ENCODE results near the gene TREML4.

DNA sequence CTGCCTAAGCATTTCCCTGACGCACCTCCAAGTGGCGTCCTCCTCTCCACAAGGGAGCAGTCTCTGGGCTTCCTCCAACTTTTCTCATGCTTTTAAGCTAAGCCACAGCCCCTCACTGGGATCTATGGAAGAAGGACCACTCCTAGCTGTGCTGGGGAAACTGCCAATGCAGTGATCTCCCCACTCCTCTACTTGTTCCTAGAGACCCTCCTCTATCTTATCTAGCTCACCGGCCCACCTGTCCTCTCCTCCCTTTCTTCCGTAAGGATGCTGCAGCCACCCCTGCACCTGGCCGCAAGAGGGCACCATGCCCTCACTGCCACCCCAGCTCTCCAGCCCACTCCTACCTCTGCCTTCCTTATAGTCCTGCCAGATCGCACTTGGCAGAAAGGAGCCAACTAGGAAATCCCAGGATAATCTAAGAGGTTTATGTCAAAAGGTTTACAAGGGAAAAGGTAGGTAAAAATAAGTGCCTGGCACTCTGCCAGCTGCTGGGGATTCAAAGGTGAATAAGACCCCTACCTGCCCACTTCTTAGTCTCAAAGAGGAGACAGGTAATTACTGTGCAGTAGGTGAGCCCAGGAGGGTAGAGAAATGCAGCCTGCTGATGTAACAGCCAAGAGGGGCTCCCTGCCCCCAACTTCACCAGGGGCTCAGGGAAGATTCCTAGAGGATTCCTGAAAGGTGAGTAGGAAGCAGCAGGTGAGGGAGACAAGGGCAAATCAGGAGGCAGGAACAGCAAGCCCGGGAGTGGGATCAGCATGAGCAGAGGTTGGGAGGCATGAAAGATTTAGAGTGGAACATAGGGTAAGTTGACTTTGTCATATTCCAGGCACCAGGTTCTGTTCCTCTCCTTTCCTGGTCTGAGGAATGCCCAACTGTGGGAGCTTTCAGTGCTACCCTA is 258.4 kb downstream of the LRFN2 start:
- PRO-cap, result no peak

GRCh38 chr6:40714566-40715297 is 127.6 kb upstream of the LRFN2 start:
- PRO-cap, result no peak

DNA sequence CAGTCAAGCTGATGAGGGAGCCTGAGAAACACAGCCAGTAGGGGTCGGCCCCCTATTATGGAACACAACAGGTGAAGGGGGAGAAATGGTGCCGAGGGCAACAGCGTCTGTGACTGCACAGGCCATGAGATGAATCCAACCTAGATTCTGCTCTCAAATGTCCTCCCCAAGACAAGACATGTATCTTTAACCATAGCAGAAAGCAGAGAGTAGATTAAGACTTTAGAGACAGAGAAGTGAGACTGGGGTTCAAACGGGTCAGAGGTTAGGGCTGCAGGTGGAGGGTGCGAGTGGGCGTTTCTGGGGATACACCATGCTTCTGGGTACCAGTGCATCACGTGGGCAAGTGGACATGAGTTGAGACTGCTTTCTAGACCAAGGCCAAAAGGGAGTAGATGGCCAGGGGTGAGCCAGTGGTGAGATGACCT is 156.3 kb upstream of the LRFN2 start:
- PRO-cap, result no peak

GRCh38 chr6:41027421-41028304 is 11.4 kb downstream of the UNC5CL start:
- PRO-cap, result unidirectional peak, minus-strand start at chr6:41027853; bidirectional peak, plus-strand start at chr6:41028193, minus-strand start at chr6:41028110

DNA sequence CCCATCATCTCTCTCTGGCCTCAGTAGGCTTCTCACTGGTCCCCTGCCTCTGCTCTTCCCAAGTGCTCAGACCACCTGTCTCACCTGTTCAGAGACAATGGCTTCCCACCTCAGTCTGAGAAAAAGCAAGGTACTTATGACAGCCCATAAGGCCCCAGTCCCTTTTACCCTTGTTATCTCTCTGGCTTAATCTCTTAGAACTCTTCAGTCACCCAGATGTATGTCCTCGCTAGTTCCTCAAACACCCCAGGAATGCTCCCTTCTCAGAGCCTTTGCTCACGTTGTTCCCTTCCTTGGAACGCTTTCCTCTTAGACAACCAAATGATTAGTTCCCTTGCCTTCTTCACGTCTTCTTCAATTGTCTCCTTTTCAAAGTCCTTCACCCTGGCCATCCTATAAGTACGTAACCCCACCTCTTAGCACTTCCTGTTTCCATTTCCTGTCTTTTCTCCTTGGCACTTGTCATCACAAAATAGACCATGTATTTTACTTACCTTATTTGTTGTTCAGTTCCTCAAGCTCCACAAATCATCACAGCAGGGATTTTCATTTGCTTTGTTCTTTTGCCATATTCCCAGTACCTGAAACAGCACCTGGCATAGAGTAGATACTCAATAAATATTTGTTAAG is 1.1 kb upstream of the APOBEC2 start:
- PRO-cap, result no peak

- PRO-cap, result no peak
Observed at GRCh38 chr6:41097349-41098288, 24.8 kb downstream of the NFYA start.

- PRO-cap, result no peak
Observed at GRCh38 chr6:41228075-41228378, at the start of gene TREML4. TREML4 (plus strand) TSS chr6:41228349.

GRCh38 chr6:41426211-41427052 is 91.0 kb downstream of the NCR2 start:
- PRO-cap, result no peak

DNA sequence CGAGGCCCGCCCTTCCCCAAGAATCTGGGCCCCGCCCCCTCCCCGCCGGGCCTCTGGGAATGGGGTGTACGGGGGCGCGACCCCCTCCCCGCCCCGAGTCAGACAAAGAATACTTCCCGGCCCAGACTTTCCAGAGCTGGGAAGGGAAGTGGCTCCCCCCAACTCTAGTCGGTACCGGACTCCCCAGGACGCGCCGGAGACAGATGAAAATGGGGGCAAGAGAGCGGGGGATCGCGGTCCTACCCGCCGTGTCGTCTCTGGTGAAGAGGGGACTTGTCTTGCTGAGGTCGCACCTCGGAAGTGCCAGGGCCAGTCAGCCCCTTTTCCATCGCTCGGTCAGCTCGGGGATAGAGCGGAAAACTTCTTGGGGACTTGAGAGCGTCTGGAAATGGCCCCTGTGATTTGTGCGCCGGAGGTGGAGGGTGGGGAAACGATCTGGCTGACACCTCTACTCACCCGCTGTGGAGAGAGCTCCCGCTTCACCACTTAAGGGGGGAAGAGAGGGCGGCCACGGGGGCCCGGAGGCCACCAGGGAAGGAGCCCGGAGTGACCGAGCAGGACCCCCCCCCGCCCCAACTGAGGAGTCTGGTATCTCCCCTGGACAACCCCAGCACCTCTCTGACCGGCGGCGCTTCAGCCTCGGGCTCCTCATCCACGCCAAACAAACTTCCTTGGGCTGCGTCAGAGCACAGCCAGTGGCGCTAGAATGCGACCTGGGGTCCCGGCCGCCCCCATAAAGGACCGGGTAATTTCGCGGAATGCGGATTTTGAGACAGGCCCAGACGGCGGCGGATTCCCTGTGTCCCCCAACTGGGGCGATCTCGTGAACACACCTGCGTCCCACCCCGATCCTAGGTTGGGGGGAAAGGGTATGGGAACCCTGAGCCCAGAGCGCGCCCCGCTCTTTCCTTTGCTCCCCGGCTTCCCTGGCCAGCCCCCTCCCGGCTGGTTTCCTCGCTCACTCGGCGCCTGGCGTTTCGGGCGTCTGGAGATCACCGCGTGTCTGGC is 1.3 kb downstream of the FOXP4 start:
- PRO-cap, result no peak

GRCh38 chr6:41638943-41639673 is 840 bp downstream of the MDFI start:
- PRO-cap, result bidirectional peak, plus-strand start at chr6:41639362, minus-strand start at chr6:41639069

GRCh38 chr6:41719630-41720328 is 15.6 kb downstream of the TFEB start:
- PRO-cap, result no peak

- PRO-cap, result bidirectional peak, plus-strand start at chr6:41735119, minus-strand start at chr6:41735048
Observed at GRCh38 chr6:41734674-41735268, 637 bp downstream of the TFEB start.

- PRO-cap, result no peak
Observed at GRCh38 chr6:41736076-41736452, 656 bp upstream of the TFEB start.

DNA sequence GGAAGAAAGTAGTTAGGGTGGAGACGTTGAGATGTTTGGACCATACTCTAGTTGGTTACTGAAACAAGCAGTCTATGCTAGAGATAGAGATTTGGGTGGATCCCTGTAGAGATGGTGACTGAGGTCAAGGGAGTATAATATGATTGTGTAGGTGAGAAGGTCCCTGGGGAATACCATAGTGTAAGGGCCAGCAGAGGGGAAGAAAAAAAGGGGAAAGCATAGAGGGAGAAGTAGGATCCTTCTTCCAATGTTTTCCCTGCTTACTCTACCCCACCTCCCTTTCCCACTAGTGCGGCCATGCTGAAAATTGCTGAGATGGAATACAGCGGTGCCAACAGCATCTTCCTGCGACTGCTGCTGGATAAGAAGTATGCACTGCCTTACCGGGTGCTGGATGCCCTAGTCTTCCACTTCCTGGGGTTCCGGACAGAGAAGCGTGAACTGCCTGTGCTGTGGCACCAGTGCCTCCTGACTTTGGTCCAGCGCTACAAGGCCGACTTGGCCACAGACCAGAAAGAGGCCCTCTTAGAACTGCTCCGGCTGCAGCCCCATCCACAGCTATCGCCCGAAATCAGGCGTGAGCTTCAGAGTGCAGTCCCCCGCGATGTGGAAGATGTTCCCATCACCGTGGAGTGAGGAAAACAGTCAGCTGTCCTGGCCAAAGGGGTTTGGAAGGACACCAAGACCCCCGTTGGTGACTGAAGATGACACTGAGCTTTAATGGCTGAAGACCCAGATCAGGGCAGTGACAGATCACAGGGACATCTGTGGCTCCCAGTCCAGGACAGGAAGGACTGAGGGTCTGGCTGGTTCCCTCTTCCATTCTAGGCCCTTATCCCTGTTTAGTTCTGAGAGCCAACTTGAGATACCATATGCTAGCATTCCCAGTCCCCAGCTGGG is 9.3 kb downstream of the CCND3 start:
- PRO-cap, result no peak

DNA sequence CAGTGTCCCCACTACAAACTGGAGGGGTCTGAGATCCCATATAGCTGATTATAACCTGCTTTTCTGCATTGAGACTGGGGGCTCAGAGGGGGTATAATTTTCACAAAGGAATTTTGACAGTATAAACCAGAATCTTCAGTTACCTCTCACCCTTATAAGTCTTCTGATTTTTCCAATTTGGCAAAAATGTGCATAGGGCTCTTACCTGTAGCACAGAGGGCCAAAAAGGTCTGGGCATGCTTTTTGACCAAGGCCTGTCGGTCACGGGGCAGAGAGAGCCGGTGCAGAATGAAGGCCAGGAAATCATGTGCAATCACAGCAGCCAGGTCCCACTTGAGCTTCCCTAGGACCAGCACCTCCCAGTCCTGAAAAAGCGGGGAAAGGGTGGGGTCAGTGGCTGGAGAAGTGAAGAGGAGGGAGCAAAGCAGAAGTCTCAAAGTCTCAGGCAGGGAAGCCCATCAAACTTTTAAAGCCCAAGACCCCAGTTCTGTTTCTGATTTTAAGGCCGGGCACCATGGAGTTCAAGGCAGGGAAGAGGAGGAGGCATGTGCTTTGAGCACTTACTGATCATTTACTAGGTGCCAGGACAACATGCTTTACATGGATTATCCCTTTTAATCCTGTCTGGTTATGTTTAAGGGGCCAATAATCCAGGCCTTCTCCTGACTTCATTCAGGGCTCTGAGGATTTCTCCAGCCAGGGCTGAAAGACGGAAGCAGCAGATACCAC is 4.4 kb downstream of the CCND3 start:
- PRO-cap, result no peak

DNA sequence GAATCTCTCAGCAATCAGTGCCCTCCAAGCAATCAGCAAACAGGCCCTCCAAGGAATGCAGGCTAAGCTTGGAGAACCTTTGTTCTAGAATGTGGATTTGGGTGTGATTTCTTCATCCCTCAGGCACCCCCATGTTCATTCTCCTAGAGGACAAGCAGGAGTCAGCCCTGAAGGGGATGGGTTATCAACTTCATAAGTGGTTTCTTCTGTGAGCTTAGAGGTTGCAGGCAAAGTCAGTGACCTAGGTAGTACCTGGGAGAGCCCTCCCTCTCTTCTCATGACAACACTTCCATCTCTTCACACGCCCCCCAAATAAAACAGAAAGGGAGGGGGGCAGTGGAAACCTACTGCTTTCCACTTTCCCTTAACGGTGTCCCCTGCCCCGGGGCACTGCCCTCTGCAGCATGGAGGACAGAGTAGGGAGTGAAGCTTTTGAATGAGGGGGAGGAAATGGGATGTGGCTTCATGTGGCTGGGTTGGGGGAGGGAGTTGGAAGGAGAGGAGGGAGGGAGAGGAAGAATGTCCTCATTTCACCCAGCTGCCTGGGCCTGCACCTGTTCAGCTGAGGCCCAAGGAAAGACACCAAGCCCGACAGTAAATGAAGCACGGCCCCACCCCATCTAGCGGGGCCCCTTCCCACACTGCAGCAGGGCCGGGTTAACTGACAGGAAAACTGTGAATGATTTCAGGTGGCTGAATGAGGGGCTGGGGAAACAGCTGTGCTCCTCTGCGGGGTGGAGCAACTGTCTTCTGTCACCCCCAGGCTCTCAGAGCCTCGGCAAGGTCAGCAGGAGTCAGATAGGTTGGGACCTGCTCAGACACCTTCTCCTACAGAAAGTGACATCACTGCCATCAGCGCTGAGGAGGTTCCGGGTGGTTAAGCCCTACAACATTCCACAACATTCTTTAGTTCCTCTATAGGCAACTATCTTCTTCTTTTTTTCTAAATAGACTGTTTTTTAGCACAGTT is 40.1 kb upstream of the TAF8 start:
- PRO-cap, result no peak

DNA sequence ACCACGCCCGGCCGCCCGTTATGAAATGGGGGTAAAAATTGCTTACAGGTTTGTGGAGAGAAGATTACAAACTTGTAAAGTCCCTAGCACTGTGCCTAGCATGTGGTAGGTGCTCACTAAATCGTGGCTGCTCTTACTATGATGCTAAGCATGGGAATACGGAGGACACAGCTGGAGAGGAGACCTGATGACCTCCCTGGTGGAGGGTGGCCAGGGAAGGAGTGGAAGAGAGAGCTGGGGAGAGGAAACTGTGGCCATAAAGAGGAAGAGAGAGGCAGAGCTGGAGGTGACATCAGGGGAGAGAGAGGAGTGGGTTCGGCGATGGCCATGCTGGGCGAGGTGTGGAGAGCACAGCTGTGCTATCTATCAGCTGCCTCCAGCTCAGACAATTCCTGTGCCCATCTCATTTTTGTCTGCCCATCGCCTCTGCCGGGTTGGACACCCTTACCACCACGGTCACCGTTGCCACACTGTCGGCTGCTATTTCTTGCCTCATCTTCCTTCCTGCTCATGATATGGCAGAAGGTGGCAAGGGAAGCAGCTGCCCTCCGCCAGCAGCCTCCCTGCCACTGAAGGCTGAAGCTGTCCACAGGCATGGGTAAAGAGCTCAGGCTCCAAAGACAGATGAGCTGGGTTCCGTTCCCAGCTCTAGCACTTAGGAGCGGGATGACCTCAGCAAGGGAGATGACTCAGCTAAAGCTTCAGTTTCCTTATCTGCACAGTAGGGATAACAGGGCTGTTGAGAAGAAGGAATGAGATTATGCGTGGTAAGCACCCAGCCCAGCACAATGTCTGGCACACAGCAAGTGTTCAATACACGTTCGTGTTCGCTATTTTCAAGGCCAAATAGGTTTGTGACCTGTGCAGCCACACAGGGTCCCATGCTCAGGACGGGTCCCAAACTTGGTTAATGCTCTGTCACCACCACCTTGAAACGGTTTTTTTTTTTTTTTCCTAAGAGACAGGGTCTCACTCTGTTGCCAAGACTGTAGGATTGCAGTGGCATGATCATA is 22.0 kb upstream of the TAF8 start:
- PRO-cap, result bidirectional peak, plus-strand start at position 756 of the sequence, minus-strand start at position 571 of the sequence

- PRO-cap, result no peak
Observed at GRCh38 chr6:42030500-42031289, 19.6 kb upstream of the TAF8 start.

DNA sequence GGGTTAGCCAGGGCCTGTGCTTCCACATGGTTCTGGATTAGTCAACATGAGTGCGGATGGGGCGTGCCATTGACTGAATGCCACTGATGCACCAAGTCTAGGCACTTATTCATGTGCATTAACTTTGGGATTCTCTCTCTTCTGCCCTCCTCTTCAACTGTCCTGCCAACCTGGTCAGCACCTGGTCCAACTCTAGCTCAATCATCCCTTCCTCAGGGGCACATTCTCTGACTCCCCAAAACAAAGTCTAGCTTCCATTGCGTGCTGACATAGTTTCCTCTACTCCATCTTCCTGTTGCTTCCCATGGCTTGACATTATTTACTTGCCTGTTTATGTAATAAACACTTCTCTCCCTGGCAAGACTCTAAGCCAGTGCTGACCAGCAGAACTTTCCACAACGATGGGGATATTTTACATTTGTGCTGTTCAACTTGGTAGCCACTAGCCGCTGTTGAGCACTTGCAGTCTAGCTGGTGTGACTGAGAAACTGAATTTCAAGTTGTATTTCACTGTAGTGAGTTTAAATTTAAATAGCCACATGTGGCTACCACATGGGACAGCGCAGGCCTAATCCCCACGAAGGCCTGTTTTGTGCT is 116.1 kb downstream of the TRERF1 start:
- PRO-cap, result no peak

DNA sequence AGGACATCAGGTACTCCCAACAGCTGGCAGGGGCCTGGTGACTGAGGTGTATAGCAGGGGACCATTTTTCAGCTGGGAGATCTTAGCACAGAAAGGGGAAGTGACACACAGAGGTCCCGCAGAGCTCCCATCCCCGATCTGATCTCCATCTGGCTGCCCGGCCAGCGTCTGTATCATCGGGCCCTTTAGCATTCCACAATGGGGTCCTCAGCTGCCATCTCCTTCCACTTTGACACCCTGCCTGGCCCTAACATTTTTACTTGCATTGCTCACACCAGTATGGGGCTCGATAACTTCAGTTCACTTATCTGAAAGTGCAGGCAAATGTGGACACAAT is 84.0 kb downstream of the TRERF1 start:
- PRO-cap, result no peak

Measured in sternocleidomastoid (tissue), 1 donor.